ENCODE measurements around a stretch of chr5.

GRCh38 chr5:150414194-150414909 lies 1.6 kb upstream of the CD74 start:
- PRO-cap = no peak

DNA sequence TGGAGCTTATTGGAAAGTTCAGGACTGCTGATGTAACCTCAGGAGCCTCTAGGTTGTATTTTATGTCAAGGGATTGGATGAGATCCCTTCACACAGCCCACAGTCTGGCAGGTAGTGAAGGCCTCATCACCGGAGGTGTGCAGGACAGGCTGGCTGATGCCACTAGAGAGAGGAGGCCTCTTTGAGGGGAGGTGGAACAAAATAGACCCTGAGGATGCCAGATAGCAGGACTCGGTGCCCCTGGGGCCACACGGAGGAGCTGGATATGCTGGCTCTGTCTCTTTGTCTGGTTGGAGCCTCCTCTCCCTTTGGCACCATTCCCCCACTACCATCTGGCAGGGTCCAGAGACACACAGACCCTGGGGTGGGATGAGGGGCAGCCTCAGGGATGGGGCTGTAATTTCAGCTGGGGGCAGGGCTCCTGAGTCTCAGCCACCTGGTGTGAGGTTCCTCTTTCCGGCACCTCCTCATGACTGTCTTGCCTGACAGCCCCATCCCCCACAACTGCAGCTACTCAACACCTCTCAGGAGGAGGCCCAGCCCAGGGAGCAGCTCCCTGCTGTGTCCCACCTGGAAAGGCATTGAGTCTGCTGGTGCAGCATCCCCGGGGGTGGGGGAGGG lies 11.5 kb upstream of the RPS14 start:
- PRO-cap = no peak

GRCh38 chr5:150489451-150489809 lies 18.5 kb upstream of the NDST1 start:
- PRO-cap = no peak

GRCh38 chr5:150500754-150501460 lies 7.0 kb upstream of the NDST1 start:
- PRO-cap = no peak

DNA sequence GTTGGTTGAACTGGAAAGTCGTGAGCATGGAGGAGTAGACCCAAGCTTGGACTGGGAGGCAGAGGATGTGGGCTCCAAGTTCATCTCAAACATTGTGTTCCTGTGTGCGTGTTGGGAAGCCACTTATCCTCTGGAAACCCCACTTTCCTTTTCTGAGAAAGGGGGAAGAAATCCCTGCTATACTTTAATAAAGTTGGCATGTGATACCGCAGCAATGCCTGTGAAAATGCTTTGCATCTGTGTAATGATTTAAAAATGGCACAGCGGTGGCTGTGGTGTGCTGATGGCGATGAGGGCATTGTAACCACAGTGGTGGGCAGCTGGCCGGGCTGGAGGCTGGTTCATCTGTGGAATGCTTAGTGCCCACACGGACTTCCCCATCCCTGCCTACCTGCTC lies 3.1 kb upstream of the NDST1 start:
- PRO-cap = no peak

GRCh38 chr5:150538048-150538720 lies 30.3 kb downstream of the NDST1 start:
- PRO-cap = no peak

DNA sequence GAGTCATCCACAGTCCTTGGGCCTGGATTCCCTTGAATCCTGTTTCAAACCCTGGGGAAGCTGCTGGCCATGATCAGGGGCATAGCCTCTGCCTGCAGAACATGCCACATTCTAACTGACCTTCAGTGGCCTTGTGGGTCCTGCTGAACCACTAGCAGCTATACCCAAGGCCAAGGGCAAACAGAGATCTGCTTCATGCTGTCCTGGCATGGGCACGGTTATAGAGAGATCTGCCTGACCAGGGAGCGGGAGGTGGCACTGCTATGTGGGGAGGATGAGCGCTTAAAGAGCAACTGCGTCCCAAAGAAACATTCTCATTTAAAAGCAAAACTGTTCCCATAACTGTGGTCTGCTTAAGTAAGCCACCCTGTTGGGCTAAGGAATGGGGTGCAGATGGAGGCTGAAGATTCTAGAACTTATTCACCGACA lies 36.5 kb upstream of the SYNPO start:
- PRO-cap = no peak

- PRO-cap = no peak
Measured at GRCh38 chr5:150613945-150614779, 26.3 kb upstream of the SYNPO start.

DNA sequence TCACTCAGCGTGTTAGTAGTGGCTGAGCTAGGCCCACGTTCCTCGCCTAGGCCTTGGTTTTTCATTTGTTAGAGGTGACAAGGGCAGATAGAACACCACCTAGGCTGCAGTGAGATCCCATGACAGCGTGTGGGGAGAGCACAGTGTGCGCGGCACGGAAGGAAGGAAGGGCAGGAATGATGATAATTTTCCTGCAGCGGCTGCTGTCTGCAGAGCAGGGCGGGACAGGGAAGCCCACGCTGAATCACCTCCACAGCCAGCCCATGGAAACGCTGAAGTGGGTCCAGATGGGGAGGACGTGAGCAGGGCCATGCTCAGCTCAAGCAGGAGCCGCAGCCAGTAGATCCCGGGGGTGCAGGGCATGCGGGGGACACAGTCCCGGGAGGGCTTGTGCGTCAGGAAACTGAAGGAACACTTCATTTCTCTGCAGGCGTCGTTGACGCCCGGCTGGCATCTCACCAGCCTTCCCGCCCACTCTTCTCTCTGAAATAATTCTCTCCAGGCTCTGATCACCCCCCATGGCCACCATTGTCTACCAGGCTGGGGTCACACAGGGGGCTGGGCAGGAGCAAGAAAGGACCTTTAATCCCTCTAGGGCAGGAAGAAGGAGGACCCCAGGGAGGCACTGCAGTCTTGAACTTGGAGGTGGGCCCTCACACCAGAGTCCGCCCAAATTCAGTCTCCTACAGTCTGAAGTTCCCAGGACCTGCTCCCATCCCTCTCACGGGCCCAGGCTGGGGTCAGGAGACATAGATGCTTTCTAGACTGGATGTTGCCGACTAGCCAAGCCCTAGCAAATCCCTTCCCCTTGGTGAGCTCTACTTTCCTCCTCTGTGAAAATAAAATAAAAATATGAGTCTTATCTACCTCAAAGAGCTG lies 20.9 kb upstream of the SYNPO start:
- PRO-cap = no peak

DNA sequence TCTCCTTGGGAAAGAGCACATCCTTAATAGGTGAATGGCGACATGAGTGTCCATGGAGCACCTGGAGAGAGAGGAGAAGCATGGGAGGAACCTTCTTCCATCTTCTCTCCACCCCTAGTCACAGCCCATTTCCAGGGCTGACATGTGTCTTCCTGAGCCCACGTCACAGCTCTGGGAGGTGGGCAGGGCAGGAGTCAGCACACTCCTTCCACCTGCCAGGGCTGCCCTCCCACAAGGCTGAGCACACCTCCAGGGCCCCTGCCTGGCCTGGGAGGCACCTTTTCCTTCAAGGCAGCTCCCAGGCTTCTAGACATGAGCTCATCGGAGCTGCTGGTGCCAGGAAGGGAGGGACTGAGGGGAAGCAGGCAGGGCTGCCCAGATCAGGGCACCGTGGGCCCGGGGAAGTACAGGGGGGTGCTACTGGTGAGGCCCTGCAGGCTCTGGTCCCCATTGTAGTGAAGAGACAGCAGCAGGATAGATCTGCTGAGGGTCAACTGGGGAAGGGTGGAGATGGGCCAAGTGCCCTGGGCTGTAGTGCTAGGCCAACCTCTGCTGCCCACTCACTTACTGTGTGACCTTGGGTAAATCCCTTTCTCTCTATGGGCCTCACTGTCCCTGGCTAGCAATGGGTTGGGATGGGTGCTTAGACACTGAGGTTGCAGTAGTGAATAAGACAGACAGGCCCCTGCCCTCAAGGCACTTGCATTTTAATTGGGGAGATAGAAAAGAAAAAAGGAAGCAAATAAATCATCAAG lies 13.5 kb upstream of the SYNPO start:
- PRO-cap = no peak

DNA sequence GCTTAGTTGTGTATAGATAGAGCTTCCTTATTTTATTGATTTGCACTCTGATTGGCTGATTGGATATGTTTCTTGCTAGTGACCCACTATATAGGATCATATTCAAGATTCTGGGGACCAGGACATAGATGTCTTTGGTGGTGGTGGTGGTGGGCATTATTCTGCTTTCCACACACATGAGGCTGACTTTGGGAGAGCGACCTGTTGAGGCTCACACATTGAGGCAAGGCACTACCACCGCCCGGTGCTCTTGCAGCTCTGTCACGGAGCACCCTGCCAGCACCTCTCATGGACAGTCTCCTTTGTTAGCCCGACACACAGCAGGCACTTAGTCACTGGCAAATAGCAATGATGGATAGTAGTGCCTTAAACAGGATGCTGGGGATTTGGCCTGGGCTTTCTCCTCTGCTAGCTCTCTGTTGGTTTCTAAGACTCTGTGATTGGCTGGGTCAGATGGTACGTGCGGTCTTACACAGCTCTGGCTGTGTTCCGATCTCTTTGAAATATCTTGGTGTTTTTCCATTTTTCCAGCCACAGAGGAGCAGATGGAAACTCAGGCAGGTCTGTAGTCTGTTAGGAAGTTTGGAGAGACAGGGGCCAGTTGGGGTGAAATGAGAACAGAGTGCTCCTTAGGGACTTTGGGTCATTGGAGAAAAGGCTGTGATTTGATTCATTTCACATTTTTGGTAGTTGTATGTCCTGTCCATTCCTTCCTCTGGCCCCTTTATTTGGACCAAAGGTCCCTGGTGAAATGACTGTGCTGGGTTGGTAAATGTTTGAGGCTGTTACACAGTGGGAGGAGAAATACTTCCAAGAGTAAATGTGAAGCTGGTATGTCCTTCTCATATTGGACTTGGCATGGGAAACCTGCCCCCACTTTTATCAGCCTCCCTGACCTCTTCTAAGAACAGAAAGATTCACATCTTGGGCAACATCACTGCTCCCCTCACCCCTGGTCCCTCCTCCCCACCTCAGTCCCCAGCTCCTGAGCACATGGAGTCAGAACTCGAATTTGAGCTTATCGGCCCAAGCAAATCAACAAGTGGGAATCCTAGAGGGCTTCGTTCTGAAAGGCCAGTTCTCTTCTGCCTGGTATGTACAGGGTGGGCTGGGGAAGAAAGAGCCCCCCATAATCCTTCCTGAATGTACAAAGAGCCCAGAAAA lies 3.3 kb downstream of the SMIM3 start:
- PRO-cap = no peak

DNA sequence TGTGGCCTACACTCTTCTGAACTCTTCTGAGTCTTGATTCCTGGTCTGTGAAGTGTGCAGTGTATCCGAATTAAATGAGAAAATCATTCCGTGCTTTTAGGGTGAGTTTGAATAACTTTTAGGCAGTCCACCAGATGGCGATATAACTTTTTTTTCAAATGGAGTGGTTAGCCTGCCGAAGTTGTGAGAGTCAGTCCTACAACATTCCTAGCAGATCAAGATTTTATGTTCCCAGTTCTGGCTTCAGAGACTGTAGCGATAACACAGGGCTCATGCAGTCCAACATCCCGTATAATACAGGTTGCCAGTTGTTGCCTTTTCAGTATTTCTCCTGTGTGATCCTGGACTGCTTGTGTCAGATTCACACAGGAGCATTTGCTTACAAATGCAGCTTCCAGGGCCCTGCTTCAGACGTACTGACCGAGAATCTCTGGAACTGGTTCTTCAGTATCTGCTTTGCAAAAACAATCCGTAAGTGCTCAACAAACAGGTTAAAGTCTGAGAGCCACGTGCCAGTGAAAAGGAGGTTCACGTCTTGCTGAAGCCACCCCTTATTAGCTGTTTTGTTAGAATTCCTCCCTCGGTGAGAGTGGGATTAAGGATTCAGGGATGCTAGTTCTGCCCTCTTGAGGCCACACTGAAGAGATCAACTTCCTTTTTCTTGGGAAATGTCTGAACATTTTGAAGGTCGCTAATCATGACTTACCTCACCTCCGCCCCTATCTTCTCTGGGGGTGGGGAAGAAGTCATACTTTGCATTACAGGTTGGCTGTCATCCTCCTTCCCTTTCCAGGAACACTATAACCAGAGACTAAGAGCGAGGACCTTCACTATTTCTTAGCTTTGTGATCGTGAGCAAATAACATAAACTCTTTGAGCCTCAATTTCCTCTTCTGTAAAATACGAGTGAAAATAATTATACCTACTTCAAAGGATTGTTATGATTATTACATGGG lies 22.8 kb downstream of the SMIM3 start:
- PRO-cap = unidirectional peak, minus-strand start at position 532 of the sequence; unidirectional peak, minus-strand start at position 575 of the sequence

DNA sequence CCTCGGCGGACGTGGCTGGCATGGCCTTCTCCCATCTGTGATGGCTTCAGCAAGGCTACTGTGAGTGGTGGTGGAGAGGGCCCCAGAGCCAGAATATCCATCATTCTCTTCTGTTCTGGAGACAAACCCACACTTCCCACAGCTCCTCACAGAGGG lies 9.6 kb downstream of the GPX3 start:
- PRO-cap = no peak

GRCh38 chr5:151038208-151039332 lies 18.2 kb downstream of the GPX3 start:
- PRO-cap = no peak

GRCh38 chr5:151054520-151055051 lies 26.2 kb downstream of the TNIP1 start:
- PRO-cap = no peak

DNA sequence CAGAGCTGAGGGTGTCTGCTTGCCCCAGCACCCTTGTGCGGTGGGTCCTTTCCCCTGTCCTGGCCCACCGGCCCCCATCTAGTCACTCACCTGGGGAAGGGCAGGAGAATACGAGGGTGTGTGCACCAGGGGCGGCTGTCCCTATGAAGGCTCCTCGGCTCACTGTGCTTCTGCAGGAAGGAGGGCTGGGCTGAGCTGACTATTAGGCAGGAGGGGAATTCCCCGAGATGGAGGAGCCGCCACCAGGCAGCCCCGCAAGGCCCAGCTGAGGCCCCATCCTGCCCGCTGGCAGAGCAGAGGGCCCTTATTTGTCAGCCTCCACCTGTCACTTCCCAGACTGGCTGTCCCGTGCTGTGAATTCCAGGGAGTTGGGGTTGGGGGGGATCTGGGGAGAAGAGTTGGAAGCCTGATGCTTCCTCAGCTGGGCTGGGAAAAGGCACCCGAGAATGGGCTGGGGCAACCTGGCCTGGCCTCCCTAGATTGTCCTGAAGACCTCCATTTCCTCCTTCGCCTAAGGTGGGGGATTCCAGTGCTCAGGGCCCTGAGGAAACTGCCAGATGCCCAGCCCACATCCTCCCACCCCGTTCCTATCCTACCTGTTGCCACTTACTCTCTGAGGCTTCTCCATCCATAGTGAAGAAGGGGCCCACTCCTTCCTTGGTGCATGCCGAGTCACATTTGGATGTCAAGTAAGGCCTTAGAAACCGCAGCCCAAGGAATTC lies 6.3 kb upstream of the TNIP1 start:
- PRO-cap = no peak

GRCh38 chr5:151095262-151096043 lies 14.6 kb upstream of the TNIP1 start:
- PRO-cap = no peak

DNA sequence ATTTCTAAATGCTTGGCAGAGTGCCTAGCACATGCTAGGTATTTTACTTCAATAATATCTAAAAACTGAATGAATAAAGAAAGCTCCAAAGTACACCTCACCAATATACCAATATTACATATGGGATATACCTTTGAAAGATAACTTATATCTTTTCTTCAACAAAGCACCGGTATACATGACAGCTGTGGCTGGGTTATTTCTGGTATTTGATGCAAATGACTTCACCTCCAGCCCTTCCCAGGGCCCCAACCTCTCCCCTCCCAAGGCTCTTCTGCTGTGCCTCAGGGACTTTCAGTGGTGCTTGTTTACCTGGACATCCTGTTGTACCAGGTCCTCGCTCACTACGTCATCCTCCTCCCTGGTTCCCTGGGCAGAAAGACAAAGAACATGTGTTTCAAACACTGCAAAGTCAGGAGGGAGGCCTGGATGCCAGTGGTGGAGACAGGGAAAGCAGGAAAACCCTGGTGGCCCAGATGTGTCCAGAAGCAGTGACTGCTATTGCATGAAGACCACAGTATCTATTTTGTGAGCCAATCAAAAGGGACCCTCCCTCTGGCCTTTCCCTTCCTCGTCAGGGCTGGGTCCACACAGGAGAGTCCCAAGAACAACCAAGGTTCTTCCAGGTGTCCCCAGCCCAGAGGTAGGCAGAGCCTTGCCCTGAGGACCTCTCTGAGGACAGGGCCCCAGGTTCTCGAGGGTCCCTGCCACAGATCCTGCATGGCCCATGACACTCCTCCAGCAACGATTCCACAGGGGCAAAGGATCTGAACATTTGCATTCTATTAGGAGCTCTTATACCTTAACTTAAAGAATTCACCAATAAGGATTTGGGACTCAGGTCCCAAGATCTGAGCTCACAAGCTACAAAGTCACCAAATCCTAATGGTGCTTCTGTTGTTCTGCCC lies 23.2 kb downstream of the ANXA6 start:
- PRO-cap = no peak

GRCh38 chr5:151156034-151156893 lies 1.3 kb downstream of the ANXA6 start:
- PRO-cap = bidirectional peak, plus-strand start at chr5:151156389, minus-strand start at chr5:151156356

DNA sequence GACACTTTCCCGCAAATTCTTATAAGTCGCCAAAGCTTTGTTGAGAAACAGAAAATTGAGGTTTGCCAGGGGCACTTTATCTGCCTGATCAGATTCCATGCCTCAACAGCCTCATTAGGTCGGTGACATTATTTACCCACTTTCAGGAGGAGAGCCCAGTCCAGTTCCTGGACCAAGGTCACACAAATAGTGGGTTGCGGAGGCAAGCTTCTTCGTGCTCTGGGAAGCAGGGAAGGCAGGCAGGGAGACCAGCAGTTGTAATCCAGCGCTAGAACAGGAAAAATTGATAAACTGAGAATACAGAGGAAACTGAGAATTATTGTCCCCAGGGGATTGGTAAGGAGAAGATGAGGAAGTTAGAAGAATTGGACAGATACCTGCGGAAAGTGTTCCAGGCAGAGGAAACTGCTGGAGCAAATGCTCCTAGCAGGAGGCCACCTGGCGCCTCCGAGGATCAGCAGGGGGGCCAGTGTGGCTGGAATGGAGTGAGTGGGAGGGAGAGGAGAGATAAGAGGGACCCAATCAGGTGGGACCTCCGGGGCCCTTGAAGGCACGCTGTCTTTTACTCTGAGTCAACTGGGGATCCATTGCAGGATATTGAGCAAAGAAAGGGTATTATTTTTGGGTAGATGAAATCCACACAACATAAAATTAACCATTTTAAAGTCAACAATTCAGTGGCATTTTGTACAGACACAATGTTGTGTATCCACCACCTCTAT lies 633 bp upstream of the ANXA6 start:
- PRO-cap = no peak